Bile duct (tissue), 1 donor: ENCODE measurements around a stretch of chr9.

GRCh38 chr9:4731415-4732275 lies 9.4 kb downstream of the AK3 start:
- PRO-cap: no peak

- PRO-cap: no peak
Observed at GRCh38 chr9:4739558-4739843, 1.5 kb downstream of the AK3 start.

- PRO-cap: no peak
Observed at GRCh38 chr9:4933447-4933818, 51.6 kb upstream of the JAK2 start.

- PRO-cap: no peak
Observed at GRCh38 chr9:4971351-4971720, 13.7 kb upstream of the JAK2 start.

DNA sequence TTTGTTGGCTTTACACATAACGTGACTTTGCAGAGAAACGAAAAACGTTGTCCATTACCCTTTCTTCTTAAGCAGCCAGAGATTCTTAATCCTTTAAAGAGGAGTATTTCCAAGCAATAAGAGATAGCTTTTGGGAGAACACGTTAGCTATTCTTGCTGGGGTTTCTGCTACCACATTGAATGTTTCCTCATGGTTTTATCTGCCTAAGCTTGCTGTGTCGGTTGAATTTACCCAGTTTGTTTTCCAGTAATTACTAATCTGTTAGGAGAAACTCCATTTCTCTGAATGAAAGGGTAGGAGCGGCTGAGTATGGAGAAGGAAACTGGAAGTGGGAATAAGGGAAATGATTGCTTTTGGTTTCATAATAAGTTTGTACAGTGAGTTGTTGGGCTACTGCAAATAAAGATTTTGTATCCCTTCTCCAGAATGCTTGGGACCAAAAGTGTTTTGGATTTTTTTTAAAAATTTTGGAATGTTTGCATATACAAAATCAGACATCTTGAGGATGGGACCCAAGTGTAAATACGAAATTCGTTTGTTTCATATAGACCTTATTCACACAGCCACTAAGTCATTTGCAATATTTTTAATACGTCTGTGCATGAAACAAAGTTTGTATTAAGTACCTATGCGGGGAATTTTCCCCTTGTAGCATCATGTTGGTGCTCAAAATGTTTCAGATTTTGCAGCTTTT lies 1.3 kb downstream of the JAK2 start:
- PRO-cap: no peak

- PRO-cap: no peak
Observed at GRCh38 chr9:5326821-5327207, 12.9 kb downstream of the RLN1 start.

DNA sequence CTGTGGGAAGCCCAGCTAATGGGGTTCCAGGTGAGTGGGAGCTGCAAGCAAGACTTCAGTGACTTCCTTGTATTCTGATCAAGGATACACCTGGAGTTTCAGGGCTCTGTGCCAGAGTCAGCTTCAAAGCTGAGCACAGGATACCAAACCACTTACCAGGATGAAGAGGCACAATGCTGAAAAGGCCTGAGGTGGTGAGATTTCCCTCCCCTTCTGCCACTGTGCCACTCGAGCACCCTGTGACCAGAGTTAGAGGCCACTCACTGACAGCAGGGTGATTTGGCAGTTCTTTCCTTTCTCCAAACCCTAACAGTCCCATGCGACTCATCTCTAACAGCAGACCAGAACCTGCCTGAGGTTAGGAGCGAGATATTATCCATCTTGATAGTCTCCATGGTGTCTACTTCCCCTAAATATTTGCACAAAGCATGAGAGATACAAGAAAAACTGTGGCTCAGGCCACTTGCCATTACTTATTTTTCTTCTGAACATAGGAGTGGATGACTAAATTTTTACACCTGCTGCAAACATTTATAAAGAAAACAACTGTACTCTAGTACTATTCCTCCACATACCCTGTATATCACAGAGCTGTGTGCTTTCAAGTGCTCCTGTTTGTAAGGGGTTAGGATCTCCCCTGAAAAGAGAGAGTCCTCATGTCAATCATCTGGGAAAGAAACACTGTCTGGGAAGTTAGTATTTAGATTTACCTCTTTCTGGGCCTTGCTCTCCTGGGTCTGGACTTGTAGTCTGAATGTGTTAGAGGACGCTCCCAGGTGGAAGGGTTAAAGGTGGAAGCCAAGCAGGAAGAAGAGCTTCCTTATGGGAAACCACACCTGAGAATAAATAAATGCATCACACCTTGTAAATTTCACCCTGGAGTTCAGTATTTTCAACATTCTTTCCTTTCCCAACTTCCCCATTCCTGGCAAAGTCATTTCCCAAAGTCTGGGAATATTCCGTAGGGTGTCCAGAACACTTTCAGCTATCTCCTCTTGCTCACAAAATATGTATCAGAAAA lies 1.6 kb downstream of the PLGRKT start:
- PRO-cap: no peak

- PRO-cap: no peak
Observed at GRCh38 chr9:5438754-5439309, 1.1 kb upstream of the PLGRKT start.

- PRO-cap: no peak
Observed at GRCh38 chr9:5509558-5510260, 622 bp upstream of the PDCD1LG2 start.

DNA sequence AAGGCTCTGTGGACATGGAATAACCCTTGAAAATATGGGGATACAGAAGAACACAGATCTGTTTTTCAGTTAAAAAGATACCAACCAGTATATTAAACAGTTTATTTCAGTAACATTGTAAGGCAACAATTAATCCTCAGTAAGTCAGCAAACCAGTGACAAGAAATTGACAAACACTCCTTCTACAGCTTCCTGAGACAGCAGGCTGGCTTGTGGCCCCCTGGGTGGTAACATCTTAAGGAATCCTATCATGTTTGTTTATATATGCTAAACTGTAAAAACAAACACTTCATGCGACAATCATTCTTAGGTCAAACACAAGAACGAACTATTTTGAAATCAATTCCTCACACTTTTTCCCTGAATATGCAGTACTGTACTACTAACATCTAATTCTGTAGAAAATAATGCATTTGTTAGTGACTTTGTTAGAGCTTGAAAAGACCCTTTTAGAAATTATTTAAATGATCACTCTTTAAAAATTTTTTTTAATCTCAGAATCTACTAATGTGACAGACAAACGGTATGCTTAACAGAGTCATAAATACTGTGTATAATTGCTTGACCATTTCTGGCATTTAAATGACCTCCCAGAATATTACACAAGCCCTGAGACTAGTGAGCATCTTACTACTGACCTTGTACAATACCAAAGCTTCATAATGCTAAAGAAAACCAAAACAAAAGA lies 48.3 kb downstream of the ERMP1 start:
- PRO-cap: no peak

- PRO-cap: no peak
Observed at GRCh38 chr9:5844544-5845120, 11.7 kb upstream of the ERMP1 start.

DNA sequence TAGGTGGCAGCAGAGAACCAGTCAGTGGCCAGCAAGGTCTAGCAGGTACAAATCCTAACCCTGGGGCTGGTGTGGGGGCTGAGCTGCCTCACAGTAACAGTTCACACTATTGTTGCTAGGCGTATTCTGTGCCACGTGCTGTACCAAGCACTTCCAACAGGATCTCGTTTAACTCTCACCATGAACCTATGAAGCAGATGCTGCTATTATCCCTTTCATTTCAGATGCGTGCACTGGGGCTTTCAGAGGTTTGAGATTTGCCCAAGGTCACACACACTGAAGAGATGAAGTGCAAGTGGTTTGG lies 4.5 kb upstream of the MLANA start:
- PRO-cap: no peak

DNA sequence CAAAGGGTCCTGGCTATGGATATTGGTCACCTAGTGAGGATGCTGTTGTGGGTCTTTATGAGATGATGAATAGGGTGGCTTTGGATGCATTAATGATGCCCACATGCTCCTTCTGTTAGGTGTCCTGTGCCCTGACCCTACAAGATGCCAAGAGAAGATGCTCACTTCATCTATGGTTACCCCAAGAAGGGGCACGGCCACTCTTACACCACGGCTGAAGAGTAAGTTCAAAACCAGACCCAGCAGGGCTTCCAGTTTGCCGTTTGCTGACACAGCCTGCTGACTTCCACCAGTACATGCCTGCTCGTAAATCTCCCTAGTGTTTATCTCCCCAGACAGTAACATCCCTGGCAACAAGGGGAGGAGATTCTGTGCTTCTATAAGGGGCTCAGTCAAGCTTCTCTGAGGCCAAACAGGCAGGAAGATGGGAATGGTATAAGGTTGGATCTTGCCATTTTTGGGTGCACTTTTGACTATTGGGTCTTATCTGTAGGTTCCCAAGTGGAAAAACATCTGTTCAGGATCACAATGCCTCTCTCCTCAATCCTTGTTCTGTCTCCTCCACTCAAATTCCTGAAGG lies 1.7 kb downstream of the MLANA start:
- PRO-cap: no peak

DNA sequence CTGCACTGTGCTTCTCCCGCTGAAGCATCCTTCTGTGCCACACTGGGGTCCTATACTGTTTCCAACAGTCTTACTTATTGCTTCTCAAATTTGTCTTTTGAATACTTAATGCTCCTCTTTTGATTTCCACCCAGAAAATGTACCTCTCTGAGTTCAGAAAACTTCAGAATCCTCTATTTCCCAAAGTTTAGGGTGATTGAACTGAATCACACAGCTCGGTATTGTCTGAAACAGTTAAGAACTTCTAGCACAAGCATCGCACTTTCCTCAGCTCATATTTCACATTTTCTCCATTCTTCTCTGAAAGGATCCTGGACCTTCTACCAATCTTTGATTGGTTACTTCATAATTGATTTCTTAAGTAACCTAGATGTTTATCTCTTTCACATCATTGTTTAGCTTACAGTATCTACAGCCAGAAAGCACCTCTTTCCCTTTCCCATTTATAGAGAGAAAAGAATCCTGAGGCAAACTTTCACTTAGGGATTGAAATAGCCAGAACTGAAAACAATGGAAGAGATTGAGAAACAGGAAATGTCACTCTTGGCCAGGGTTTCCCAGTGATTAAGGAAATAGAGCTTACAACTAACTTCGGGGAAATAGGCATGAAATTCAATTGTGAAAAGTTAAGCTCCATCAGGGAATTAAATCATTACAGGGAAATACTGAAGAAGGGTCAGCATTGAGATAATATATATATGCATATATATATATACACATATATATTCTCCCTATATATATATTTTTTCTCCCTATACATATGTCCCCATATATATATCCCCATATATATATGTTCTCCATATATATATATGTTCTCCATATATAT lies 2.5 kb downstream of the IL33 start:
- PRO-cap: no peak

DNA sequence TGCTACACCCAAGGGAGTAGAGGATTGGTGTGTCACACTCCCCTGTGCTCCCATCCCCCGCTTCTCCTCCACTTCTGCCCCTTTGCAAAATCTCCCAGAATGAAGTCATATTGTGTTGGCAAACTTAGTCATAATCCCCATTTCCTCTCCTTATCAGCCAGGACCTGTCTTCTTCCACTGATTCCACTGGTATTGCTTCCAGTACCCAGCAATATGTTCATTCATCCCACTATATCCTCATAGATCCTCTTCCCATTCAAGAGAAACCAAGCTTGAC lies 14.8 kb downstream of the IL33 start:
- PRO-cap: no peak

GRCh38 chr9:6485565-6486274 lies 72.7 kb downstream of the UHRF2 start:
- PRO-cap: no peak

DNA sequence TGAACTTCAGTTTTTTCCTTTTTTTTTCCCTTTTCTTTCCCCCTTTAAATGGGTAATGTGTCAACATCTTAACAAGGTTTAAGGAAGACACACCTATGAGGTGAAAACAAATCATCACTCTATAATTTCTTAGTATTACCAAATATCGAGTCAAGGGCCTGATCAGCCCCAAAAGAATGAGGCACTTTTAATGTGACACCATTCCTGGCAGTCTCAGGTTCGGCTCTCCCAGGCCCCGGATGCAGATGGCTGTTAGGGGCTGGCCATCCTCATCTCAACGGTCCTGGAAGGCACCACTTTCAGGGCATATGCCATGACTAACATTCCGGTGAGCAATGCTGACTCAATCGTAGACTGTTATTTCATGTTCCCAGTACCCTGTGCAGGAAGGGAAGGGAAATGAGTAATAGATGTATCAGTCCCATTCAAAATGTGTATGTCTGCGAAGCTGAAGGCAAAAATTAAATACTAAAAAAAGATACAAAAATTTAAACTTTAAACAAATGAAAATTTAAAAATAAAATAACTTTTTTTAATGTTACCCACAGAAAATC lies 79.2 kb downstream of the GLDC start:
- PRO-cap: no peak

GRCh38 chr9:7161331-7161755 lies 403.6 kb downstream of the KDM4C start:
- PRO-cap: no peak

DNA sequence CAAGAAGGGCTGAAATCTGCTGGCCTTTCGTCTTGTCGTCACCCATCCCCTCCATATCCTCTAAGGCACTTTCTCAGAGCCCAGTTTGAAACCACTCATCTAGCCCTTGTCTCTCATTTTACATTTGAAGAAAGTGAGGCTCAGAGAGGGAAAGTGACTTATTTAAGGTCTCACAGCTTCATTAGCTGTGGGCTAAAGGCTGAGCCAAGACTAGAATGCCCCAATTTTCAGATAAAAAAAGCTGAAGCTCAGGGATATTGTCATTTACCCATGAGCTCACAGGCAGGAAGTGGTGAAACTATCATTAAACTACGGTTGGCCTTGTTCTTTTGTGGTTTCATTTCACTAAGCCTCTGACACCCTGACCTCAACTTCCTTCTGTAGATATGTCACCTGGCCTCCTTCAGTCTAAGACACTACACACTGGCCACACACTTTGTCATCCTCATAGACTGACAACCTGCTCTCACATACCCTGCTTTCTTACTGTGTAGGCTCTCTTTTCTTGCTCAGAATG lies 176.7 kb upstream of the DMAC1 start:
- PRO-cap: no peak

- PRO-cap: no peak
Observed at GRCh38 chr9:8856872-8857352, 1057.3 kb upstream of the DMAC1 start.